Cytotoxic T cell (primary cell): ENCODE results near the genes RASGRF2 and HAPLN1.

- PRO-cap, 2 experiments: no peak in any of the 2 experiments
These were observed 100.1 kb upstream of the DHFR start for GRCh38 chr5:80754696-80755454.

- PRO-cap, 2 experiments: no peak in any of the 2 experiments
These were observed 1.7 kb upstream of the RASGRF2 start for GRCh38 chr5:80958437-80958890.

GRCh38 chr5:80959778-80960452, at the start of gene RASGRF2:
Gene RASGRF2 (plus strand): TSS chr5:80960363.
- PRO-cap, 2 experiments: peak in 2 of 2 experiments; most common plus-strand start chr5:80960363 (in 2); most common minus-strand start chr5:80960274 (in 2)

- PRO-cap, 2 experiments: peak in 2 of 2 experiments; most common plus-strand start chr5:81749578 (in 1); most common minus-strand start chr5:81749581 (in 1)
These were observed 1.3 kb downstream of the SSBP2 start for GRCh38 chr5:81749305-81750250.

- PRO-cap, 2 experiments: peak in 1 of 2 experiments; most common plus-strand start chr5:81779231 (in 1)
These were observed 27.9 kb upstream of the SSBP2 start for GRCh38 chr5:81778481-81779418.

GRCh38 chr5:81787796-81788493, 37.0 kb upstream of the SSBP2 start:
- PRO-cap, 2 experiments: no peak in any of the 2 experiments

DNA sequence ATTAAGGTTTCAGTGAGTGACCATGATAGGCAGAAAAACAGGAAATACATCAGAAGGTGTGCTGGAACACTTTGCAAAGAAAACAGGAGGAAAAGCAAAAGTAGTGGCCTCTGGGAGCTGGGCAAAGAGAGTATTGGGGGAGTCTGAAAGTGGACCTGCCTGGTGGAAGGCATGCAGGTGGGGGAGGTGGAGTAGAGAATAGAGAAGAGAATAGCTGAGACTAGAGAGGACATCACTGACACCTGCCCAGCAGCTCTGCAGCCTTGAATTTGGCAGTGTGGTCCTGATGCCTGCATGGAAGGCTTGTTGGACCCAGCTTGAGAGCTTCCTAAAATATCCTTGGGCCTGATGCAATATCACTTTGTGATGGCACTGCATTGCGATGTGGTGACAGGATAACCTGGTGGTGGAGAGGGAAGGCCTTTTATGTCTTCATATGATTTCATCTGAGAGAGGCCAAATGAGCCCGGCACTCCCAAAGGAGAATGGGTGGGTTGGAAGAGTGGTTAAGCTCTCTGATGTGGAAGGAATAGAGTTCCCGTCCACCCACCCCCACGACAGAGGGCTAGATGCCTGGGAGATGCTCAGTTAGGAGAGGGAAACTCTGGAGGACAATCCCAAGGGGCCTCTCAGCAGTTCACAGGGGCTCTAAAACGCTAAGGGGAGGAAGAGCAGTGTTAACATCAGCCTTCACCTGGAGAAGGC, 99.6 kb upstream of the SSBP2 start:
- PRO-cap, 2 experiments: no peak in any of the 2 experiments

DNA sequence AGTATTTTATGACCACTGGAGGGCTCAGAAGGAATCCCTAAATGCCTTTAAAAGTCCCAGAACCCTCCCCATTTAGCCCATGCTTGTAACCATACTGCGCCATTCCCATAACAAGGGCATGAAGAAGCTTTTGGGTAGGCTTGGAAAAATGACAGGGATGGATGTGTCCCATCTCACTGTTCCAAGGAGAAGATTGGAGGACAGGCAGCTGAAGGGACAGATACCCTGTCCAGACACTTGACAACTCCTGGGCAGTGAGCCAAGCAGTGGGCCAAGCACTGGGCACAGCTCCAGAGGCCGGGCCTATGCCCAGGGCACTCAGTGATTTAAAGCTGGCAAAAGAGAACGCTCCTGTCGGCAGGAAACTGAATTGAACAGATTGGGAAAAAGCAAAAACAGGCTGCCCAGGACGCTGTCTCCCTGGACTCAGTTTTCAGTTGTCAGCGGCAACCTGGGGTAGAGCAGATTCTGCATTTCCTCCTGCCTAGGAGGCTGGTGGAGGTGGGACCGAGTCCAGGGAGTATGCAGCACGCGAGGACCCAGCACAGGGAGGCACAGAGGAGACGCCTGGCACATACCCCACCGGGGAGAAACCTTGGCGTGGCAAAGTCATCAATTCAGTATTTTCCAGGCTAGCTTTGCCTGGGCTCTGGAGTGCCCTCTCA, 106.5 kb upstream of the SSBP2 start:
- PRO-cap, 2 experiments: no peak in any of the 2 experiments

GRCh38 chr5:82204628-82205748, 73.2 kb downstream of the RPS23 start:
- PRO-cap, 2 experiments: no peak in any of the 2 experiments

- PRO-cap, 2 experiments: no peak in any of the 2 experiments
These were observed 3.7 kb downstream of the RPS23 start for GRCh38 chr5:82274302-82275067.

DNA sequence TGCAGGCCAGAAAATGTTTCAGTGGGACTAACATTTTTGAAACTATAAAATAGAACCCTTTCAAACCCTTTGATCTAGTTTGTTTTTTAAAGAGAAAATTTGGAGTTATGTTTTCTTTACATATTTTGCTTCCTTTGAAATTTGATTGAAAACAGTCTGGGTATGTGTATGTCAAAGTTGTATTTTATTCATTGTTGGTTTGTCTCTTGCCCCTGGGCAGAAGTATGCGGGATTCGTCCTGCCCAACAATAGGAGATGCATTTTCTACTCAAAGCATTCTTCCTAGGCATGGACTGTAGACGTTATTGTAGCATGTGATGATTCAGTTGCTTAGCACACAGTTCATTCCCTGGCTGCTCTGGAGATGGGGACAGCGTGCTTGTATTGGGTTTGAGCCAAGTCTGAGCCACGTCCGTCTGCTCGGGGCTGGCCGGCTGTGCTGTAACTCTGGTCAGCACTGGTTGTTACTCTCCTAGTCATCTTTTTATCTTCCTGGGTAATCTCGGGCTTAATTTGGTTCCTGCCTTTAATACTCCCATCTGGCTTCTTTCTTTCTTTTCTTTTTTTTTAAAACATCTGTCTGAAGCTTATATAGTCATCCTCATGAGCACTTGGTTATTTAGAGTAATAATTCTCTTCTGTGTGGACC, 118.6 kb upstream of the RPS23 start:
- PRO-cap, 2 experiments: no peak in any of the 2 experiments

GRCh38 chr5:83027085-83027813, 49.9 kb downstream of the TMEM167A start:
- PRO-cap, 2 experiments: no peak in any of the 2 experiments

DNA sequence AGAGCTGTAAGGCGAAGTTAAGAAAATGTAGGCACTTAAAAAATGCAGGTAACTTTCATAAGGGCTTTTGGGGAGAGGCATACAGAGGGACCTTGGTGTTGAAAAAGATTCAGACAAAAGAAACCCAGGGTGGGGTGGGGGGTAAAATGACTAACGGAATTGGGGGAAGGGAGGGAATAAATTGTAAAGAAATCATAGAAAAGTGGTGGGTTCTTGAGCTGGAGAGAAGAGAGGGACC, 512 bp downstream of the VCAN start:
- PRO-cap, 2 experiments: no peak in any of the 2 experiments

GRCh38 chr5:83474269-83474835, 2.8 kb downstream of the VCAN start:
- PRO-cap, 2 experiments: no peak in any of the 2 experiments

DNA sequence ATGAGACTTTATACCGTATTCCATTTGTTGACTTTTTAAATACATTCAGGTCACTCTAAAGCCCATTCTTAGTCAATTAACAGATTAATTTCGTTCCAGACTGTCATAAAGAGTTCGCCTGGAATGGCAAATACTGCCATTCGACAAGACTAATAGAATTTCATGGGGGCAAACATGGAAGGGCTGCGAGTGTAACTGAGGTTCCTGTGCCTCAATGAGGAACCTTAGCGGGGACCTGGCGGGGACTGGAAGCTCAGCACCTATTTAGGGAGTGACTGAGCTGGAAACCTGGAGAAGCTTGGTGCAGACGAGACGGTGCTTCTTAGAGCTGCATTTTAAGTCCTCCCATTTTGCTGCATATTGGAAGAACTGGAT, 3.4 kb downstream of the VCAN start:
- PRO-cap, 2 experiments: no peak in any of the 2 experiments

DNA sequence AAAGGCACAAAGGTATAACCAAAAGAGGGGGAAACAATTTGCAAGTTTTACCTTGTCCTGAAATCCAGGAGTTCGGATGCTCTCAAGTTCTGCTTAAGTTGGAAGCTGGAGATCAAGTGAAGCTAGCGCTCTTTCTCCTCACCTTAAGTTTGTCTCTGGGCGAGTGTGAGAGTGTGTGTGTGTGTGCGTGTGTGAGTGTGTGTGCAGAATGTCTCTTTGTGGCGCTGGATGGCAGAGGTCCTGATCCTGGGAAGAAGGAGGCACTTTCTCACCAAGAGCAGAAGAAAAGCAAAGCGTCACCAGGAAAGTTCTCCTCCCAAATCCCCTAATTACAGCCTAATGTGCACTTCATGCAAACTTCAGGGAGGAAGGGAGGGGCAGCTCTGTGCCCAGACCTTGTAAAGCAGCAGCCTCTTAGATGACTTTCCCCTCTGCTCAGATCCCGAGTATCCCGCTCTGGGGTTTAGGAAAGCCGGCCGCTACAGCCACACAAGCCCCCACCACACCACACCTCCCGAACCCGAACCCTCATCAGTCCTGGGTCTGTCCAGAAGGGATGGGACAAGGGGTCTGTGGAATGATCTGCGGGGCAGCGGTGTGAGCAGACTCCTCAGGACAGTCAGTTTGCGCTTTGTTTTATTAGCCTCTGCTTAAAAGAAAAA, at the start of gene HAPLN1:
TSS of gene HAPLN1 (minus strand) at position 118 of the 662 bp plus-strand sequence.
- PRO-cap, 2 experiments: no peak in any of the 2 experiments

- PRO-cap, 2 experiments: no peak in any of the 2 experiments
These were observed 2.5 kb downstream of the EDIL3 start for GRCh38 chr5:84381793-84382998.

DNA sequence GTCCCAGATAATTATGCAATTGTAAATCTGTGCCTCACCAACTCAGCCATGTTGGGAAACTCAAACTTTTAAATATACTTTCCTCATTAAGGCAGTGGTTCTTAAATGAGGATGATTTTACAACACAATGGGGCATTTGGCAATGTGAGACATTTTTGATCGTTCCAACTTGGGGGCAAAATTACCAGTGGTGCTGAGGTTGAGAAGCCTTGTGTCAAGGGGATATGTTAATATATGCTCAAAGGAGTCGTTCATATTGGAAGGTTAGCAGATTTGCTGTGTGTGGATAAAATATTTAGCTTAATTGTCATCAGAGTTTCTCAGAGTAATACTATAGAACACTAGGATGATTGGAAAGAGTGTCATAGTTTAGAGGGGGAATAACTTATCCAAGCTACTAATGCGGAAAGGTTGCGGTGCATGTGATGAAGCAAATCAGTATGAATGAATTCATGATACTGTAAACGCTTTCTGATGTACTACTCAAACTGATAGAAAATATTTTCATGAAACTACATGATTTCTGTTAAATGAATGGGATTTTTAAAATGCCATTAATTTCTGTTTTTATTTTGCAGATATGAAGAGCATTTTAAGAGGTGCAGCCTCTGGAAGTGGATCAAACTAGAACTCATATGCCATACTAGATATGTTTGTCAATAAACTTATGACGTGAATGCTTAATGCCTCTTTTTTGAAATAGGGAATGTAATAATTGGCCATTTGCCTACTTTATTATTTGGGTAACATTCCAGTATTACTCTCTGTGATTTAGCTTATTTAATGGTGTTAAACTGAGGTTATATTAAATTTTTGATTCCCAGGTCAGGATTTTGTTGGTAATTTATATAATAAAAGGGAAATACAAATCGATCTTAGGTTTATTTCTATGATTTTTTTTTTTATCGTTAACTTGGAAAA, 2.6 kb downstream of the COX7C start:
- PRO-cap, 2 experiments: no peak in any of the 2 experiments

DNA sequence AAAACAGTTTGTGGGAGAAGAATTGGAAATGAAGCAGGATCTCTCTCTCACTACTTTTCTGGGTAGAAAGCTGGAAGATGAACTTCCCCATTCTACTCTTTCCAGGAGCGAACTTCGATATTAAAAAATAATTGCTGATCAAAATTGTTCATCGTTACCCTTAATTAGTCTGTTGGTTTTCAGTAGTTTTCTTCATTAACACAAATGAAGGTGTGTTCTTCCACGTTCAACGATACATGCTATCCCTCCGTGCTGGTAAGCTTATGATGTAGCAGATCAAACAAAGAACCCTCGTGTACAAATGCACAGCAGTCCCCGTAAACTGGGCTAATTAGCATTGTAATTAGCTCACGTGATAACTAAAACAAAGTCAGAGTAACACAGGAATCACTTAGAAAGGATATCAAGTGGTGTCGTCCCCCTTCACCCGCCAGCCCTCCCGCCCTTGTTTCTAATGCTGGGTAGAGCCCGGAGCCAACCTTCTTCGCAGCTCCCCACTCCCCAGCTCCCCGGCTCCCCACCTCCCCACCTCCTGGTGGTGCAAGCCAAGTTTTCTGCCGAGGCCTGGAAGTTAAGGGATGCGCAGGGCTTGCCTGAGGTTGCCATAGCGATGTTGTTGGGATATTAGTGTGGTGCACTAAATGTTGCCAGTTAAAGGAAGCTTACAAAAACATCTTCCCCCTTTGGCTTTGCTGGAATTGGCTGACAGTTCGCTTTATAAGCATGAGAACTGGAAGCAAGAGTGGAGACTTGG, 357.8 kb upstream of the CCNH start:
- PRO-cap, 2 experiments: no peak in any of the 2 experiments

- PRO-cap, 2 experiments: peak in 1 of 2 experiments; most common plus-strand start chr5:88172962 (in 1)
These were observed 95.8 kb downstream of the TMEM161B start for GRCh38 chr5:88172722-88173305.